Zone of skin (tissue), 1 donor: ENCODE measurements around a stretch of chr6.

GRCh38 chr6:35052520-35053433, 88.4 kb downstream of the TCP11 start:
- RRBS = no CpG with 5 or more reads among the region's 7 CpGs

DNA sequence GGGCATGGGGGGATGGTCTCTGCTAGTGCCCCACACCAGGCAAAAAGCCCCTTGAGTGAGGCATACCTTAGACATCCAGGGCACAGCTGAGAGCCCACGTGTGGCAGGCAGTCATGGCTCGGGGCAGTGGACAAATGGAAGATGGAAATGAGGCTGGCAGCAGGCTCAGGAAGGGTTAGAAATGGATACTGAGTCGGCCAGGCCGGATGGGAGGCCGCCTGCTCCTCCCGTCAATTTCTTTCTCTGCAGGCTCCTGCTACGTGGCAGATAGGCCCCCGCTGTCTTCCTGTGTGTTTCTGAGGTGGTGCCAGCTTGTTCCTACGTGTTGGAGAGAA, 77.0 kb downstream of the TCP11 start:
- RRBS = no CpG with 5 or more reads among the region's 9 CpGs

GRCh38 chr6:35074345-35074783, 66.8 kb downstream of the TCP11 start:
- RRBS = no CpG with 5 or more reads among the region's 5 CpGs

- RRBS = 33% methylated on average over 3 of the region's 8 CpGs
These were observed 18.6 kb upstream of the ZNF76 start for GRCh38 chr6:35240808-35241470.

GRCh38 chr6:35259879-35260576, 493 bp downstream of the ZNF76 start:
- RRBS = under 1% methylated on average over 8 of the region's 32 CpGs

GRCh38 chr6:35361433-35362043, 19.2 kb downstream of the PPARD start:
- RRBS = no CpG with 5 or more reads among the region's 6 CpGs

- RRBS = no CpG with 5 or more reads among the region's 7 CpGs
These were observed 52.7 kb downstream of the PPARD start for GRCh38 chr6:35394887-35395657.

GRCh38 chr6:35415137-35415754, 36.9 kb upstream of the FANCE start:
- RRBS = no CpG with 5 or more reads among the region's 6 CpGs

- RRBS = no CpG with 5 or more reads among the region's 11 CpGs
These were observed 11.4 kb downstream of the TEAD3 start for GRCh38 chr6:35485370-35485977.

- RRBS = no CpG with 5 or more reads among the region's 6 CpGs
These were observed 2.8 kb downstream of the TEAD3 start for GRCh38 chr6:35494010-35494591.

GRCh38 chr6:35522692-35523119, 10.0 kb upstream of the TULP1 start:
- RRBS = 2% methylated on average over 5 of the region's 16 CpGs

DNA sequence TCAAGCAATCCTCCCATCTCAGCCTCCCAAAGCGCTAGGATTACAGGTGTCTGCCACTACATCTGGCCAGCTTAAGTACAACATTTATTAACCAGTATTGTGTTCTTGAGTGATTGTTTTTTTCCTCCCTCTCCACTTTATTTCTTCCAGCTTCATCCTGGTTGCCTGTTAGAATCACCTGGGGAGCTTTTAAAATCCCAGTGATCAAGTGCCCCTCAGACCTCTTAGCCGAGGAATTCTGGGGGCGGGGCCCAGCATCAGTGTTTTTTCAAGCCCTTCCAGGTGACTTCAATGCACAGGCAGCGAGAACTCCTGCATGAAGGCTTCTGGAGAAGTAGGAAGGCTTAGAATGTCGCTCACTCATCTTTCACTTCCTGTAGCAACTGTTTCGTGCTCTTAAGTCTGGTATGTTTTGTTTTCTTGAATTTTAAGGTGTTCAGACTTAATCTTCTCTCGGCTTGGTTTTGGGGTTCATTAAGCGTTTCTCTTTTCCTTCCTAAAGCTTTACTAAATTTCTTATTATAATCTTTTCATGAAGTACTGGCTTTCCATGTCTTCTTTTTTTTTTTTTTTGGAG, 30.7 kb upstream of the TULP1 start:
- RRBS = no CpG with 5 or more reads among the region's 8 CpGs

DNA sequence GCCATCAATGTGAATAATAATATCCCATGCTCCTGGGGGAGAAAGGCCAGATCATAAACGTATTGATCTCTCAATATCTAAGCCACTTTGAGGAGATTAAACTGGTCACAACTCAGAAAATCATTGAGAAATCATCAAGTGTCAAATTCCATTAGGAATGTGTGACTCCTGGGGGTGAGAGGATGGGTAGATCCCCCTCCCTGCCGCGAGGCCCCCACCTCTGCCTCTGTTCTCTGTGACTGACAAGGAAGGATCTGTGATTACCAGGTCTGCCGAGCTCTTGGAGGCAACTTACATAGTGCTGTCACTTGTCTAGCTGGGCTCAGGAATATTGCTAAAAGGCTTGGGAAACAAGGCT, 11.8 kb upstream of the ARMC12 start:
- RRBS = no CpG with 5 or more reads among the region's 4 CpGs

GRCh38 chr6:35918952-35919505, 1.9 kb downstream of the SRPK1 start:
- RRBS = no CpG with 5 or more reads among the region's 5 CpGs

GRCh38 chr6:35931047-35931802, 10.3 kb upstream of the SRPK1 start:
- RRBS = 87% methylated on average over 2 of the region's 40 CpGs

- RRBS = no CpG with 5 or more reads among the region's 7 CpGs
These were observed 51.7 kb upstream of the SRPK1 start for GRCh38 chr6:35972529-35973163.

DNA sequence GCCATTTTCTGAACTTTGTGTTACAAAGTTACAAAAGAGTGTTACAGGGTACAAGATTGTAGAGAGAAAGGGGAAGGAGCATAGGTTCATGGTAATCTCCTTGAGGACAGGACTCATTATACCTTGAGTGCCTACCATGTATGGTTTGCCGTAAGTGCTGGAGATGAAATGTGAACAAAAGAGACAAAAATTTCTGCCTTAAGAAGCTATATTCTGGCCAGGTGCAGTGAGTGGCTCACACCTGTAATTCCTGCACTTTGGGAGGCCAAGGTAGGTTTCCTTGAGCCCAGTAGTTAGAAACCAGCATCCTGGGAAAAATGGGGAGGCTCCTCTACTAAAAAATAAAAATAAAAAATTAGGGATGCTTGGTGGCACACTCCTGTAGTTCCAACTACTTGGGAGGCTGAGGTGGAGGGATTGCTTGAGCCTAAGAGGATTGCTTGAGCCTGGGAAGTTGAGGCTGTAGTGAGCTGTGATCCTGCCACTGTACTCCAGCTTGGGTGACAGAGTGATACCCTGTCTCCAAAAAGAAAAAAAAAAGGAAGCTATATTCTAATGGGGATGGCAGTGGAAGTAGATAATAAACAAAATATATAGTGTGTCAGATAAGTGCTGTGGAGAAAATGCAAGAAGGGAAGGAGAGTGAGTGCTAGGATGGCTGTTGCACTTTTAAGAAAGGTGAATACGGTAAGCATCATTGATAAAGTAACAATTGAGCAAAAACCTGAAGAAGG, 10.0 kb downstream of the MAPK14 start:
- RRBS = no CpG with 5 or more reads among the region's 2 CpGs

DNA sequence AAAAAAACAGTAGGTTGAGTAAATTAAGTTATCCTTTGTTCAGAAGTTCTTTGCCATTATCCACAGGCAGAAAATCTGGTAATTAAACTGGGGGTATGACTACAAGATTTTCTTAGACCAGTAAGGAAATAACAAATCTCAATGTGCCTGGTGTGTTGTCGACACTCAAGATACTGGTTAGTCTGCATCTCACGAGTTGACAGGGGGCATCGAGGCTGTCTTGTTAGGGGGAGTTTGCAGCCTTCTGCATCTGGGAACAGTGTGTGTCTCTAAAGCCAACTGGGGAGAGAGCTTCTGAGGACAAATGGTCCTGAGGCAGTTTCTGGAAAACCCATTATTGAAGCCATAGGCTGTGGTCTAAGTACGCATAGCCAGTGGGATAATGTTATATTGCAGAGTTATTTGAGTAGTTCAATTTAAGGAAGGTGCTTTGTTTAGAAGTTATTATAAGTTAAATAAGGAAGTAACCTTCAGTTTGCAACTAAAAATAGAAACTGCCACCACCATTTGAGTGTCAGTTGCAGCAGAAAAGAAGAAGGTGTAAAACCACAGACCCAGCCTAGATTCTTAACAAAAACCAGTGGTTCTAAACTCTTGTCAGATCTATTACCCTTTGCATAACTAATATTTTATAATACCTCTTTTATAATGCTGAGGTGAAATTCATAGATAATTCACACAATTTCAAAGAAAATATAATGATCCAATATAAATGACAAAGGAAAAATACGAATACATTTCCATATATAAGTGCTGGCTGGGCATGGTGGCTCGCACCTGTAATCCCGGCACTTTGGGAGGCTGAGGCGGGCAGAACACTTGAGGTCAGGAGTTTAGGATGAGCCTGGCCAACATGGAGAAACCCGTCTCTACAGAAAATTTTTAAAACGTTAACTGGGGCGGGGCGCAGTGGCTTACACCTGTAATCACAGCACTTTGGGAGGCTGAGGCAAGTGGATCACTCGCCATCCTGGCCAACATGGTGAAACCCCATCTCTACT, 15.3 kb upstream of the MAPK13 start:
- RRBS = no CpG with 5 or more reads among the region's 13 CpGs

DNA sequence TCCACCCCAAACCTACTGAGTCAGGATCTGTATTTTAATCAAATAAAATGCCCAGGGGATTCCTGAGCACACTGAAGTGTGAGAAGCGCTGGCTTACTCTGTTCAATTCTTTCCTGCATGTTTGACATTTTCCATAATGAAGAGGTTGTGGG, 441 bp upstream of the MAPK13 start:
- RRBS = no CpG with 5 or more reads among the region's 1 CpG

- RRBS = 2% methylated on average over 28 of the region's 46 CpGs
These were observed 314 bp downstream of the BRPF3 start for GRCh38 chr6:36196854-36197262.